Temporal lobe (tissue), 2 donors: ENCODE measurements around a stretch of chr9.

GRCh38 chr9:9799659-9799973 is 813.2 kb downstream of the PTPRD start:
- RAMPAGE, long total RNA, result no peak

DNA sequence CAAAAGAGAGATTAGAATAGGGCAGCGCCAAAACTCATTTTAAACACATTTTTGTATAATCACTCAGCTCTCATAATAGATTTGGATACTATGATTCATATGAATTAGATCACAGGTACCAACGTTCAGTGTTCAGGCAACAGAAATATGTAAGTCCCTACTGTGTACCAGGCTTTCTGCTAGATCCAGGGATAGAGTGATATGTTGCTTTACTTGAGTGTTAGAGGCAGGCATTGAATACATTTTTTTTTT is 370.5 kb downstream of the PTPRD start:
- RAMPAGE, long total RNA, result no peak

GRCh38 chr9:12776711-12777073 is 1.9 kb downstream of the LURAP1L start:
- RAMPAGE, long total RNA, result no peak

- RAMPAGE, long total RNA, result no peak
These were observed 15.8 kb downstream of the LURAP1L start for GRCh38 chr9:12790274-12791353.

- RAMPAGE, long total RNA, result no peak
These were observed 60.0 kb downstream of the MPDZ start for GRCh38 chr9:13219446-13219977.

GRCh38 chr9:13489132-13489643 is 209.7 kb upstream of the MPDZ start:
- RAMPAGE, long total RNA, result no peak

- RAMPAGE, long total RNA, result no peak
These were observed 282.9 kb downstream of the NFIB start for GRCh38 chr9:14030856-14031658.

- RAMPAGE, long total RNA, result no peak
These were observed 217.6 kb downstream of the NFIB start for GRCh38 chr9:14095859-14097158.

- RAMPAGE, long total RNA, result no peak
These were observed 91.7 kb downstream of the NFIB start for GRCh38 chr9:14222062-14222758.

GRCh38 chr9:14311853-14312295 is 2.1 kb downstream of the NFIB start:
- RAMPAGE, long total RNA, result no peak

DNA sequence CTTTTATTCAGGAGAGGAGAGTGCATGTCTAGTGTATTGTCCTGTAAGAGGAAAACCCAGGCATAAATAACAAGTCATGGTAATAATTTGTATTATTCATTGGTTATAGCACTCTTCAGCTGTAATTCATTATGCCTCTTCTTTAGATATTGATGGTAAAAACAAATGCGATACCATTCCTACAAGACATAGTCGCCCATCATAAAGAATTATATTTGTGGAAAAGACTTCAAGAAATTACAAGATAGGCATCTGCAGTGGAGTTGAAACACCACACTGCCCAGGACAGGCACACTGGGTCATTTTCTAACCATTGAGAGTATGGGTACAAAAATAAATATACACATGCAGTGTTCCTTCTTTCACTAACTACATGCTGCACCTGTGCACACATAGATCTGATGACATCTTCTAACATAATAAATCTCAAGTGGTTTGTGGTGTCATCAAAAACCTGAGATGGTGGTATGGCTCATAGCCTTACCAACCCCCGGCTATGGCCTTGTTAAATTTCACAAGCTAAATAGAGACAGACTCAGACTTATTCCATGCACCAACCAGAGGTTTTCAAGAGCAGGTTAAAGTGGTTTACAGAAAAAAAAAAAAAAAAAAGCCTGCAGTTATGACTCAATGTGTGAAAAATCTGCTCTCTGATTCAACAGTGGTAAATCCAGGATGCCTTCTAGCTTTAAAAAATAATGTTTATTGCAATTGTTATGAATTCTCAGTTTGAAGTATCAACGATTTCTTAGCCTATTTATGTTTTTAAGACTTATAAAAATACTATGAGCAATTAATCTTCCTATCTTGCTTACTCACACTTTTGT is 12.4 kb upstream of the NFIB start:
- RAMPAGE, long total RNA, result no peak

- RAMPAGE, long total RNA, result no peak
These were observed 39.4 kb upstream of the NFIB start for GRCh38 chr9:14353201-14353886.

DNA sequence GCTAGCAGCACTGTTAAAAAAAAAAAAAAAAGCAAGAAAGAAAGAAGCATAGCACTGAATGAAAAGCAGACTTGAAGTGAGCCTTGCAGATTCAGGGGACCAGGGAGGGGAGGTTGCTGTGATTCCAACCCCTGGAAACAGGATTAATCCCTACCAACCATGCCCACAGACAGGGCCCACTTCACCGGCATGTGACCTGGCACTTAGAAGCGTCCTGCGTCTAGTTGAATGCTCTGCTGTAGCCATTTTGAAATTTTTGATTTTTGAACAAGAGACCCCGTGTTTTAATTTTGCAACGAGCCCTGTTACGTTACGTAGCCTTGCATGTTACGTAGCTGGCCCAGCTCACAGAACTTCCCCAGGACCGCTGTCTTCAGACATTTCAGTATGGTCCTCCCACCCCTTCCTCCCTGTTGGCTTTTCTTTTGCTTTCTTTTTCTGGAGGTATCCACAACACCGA is 105.4 kb upstream of the NFIB start:
- RAMPAGE, long total RNA, result no peak

- RAMPAGE, long total RNA, result no peak
These were observed 44.7 kb downstream of the ZDHHC21 start for GRCh38 chr9:14648459-14648978.

- RAMPAGE, long total RNA, result no peak
These were observed 30.4 kb upstream of the CER1 start for GRCh38 chr9:14752987-14753310.

GRCh38 chr9:15401386-15401882 is 21.2 kb upstream of the SNAPC3 start:
- RAMPAGE, long total RNA, result no peak

DNA sequence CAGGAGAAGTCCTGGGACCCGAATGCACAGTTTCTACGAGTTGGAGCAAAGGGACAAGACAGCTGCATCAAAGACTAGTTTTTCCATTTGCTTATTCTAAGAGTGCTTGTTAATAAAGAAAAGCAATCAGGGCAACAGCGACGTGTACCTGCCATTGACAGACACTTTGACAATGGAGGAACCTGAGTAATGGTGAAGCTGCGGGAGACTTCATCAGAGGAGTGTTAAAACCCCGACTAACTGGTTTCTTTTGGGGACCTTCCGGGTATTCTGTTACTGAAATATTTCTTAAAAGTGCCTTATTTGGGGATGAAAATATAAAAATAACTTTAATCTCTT is 651 bp downstream of the SNAPC3 start:
- RAMPAGE, long total RNA, result no peak

- RAMPAGE, long total RNA, result no peak
These were observed 24.0 kb downstream of the PSIP1 start for GRCh38 chr9:15486788-15487129.

DNA sequence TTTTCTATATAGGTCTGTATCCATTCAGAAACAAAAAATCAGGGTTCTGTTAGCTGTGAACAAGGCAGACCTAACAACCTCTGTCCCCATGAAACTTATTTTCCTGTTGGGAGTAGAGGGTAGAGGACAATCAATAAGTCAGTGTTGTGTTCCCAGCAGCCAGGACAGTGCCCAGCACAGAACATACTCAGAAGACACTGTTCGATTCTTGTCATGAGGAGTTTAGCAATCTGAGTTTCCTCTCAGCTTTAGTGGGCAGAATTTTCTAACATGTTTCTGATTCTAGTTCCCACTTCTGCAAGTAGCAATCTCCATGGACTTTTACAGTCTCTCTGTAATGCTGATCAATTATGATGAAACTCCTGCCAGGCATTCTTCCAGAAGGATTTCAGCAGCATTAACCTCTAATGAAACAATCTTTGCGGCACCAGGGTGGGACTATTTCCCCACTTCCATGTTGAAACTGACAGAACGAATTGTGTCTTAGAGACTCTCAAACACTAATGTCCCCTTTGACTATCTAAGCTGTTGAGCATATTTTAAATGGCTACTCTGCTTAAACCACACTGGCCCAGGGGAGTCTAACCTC is 484.5 kb downstream of the BNC2 start:
- RAMPAGE, long total RNA, result no peak

GRCh38 chr9:16461223-16461926 is 409.1 kb downstream of the BNC2 start:
- RAMPAGE, long total RNA, result no peak